Placental epithelial cell (primary cell): Measurements from ENCODE around the gene CALN1.

GRCh38 chr7:67738718-67739345, 462.1 kb downstream of the SPDYE21 start:
- CAGE, long polyA plus RNA, result no peak

- CAGE, long polyA plus RNA, result no peak
Observed at GRCh38 chr7:68014726-68014925, 737.9 kb downstream of the SPDYE21 start.

DNA sequence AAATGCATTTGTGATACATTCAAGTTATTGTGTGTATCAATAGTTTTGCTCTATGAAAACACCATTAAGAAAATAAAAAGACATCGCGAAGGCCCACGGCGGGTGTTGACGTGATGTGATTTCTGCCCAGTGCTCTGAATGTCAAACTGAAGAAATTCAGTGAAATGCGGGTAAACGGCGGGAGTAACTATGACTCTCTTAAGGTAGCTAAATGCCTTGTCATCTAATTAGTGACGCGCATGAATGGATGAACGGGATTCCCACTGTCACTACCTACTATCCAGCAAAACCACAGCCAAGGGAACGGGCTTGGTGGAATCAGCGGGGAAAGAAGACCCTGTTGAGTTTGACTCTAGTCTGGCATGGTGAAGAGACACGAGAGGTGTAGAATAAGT, 536.0 kb upstream of the AUTS2 start:
- CAGE, long polyA plus RNA, result no peak

GRCh38 chr7:69136706-69136972, 461.6 kb upstream of the AUTS2 start:
- CAGE, long polyA plus RNA, result no peak

GRCh38 chr7:69184232-69184677, 414.0 kb upstream of the AUTS2 start:
- CAGE, long polyA plus RNA, result no peak

DNA sequence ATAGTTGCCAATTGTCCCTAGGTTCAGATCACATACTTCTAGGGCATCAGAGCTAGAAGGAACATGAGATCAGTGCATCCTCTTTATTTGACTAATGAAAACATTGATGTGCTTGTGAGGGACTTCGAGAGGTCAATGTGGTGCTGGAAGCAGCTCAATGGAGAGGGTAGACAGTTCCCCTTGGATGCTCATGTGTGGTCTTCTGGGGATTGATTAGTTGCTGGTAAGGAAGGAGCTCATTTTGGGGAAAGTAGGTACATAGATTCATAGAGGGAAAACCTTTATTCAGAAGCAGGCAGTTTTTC, 103.6 kb downstream of the AUTS2 start:
- CAGE, long polyA plus RNA, result no peak

DNA sequence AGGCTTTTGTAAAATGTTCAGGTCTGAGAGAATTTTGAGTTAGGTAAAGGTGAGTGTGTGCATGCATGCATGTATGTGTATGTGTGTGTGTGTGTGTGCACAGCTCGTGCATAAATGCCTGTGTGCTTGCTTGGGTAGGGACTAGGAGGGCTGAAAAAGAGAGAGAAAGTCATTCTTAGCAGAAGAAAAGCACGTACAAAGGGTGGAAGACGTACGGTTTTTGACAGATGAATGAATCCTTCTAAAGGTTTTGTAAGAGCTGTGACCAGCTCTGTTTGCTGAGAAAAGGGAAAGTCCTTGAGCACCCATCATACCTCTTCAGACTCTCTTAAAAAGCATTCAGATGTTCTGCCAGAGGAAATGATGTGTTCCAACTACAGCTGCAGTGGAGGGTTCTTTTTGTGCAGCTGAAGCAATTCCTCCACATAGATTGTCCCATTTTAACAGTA, 364.4 kb downstream of the AUTS2 start:
- CAGE, long polyA plus RNA, result no peak

GRCh38 chr7:70152051-70152567, 553.8 kb downstream of the AUTS2 start:
- CAGE, long polyA plus RNA, result no peak

GRCh38 chr7:70157826-70158497, 559.7 kb downstream of the AUTS2 start:
- CAGE, long polyA plus RNA, result no peak

- CAGE, long polyA plus RNA, result no peak
Observed at GRCh38 chr7:70496241-70497290, 635.4 kb upstream of the GALNT17 start.

- CAGE, long polyA plus RNA, result no peak
Observed at GRCh38 chr7:70571934-70572294, 560.0 kb upstream of the GALNT17 start.

DNA sequence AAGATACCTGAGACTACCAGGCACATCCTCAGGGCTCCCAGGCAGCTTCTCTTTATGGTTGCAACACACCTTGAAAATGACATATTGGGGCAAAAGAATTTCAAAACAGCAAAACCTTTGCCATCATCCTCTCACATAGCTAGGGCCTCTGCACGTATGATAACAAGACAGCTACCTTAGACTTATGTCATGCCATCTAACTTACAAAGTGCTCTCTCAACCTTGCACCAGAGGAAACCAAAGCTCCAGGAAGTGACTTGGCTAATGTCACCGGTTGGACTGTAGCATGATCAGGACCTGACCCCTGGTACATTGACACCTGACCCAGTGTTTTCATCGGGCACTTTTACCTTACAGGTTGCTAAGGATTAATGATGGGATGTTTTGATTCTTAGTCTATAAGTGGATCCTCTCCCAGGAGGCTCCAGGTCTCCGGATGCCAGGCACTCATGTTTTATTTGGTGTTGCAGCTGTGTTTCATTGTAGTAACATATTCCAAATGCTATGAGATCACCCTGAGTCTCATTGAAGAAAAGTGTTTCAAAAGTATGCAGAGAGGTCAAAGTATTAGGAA, 529.8 kb upstream of the GALNT17 start:
- CAGE, long polyA plus RNA, result no peak

DNA sequence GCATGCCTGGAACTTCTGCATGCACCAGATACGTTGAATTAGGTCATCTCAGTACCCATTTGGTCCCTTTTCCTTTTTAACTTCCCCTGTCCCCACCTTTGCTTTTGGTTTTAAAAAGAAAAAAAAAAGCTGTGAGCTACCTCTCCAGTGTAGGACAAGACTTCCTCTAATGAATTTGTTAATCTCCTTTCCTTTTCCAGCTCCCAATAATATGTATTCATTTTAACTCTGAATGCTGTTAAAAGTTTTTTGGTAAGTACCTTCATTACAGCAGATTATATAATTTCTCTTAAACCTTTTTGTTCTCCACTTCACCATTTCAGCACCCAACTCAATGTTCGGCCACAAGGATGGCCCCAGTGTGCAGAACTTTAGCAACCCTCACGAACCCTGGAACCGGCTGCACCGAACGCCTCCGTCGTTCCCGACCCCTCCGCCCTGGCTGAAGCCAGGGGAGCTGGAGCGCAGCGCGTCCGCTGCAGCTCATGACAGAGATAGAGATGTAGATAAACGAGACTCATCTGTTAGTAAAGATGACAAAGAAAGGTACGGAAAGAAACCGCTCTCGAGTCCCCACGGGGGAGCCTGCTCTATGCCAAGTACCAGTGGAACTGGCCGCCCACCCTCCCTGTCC, 344.9 kb upstream of the GALNT17 start:
- CAGE, long polyA plus RNA, result no peak

DNA sequence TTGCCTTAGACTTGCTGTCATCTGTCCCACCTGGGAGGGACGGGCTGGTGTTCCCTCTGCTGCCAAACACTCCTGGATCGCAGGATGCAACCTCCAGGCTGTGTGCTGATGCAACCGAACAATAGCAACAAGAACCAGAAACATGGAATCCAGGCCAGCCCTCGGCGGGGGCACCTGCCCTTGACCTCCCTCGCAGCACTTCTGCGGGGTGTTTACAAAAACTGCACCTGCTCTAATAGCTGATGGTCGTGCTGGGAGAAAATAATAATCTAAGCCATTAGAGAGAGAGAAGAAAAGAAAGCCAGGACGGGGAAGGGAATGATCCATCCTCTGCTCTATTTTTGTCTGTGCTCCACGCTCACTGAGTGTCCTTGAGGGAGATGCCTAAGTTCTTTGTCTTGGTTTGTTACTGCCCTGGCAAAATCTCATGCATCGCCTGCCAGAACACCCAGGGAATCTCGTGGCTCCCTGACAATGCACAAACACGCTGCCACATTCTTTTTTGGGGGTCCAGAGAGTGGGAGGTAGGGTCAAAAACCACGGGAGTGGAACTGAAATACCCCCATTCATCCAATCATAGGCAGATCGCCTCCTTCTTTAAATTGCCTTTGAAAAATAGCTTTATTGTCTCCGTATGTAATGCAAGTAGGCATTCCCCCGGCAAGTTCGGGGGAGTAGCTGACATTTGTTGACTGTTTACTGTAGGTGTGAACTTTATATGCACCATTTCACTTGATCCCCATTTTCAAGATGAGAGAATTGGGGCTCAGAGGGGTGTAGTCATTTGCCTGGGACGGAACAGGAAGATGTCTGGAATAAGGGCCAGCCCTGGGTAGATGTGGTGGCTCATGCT, 104.8 kb downstream of the GALNT17 start:
- CAGE, long polyA plus RNA, result no peak

DNA sequence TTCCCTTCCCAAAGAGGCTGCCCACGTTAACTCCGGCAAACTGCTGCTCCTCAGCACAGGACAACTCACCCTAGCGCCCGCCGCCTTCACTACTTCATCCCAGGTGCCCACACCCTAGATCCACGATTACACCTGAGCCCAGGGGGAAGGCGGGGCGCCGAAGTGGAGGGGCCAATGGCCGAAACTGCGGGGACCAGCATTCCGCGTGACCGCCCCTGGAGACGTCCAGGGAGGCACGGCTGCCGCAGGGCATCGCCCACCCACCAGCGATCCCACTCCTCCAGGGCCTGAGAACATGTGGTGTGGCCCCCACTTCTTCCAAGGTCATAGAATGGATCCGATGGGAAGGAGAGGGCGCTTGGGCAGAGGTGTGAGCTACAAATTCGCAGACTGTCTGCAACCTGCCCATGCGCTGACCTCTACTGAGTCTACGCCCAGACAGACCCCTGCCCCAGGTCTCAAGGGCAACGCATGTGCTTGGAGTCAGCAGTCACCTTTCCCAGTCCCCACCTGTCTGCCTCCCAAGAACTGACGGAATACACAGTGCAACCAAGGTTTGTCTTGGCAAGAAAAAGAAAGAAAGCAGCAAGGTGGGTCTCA, 74.5 kb downstream of the CALN1 start:
- CAGE, long polyA plus RNA, result no peak

DNA sequence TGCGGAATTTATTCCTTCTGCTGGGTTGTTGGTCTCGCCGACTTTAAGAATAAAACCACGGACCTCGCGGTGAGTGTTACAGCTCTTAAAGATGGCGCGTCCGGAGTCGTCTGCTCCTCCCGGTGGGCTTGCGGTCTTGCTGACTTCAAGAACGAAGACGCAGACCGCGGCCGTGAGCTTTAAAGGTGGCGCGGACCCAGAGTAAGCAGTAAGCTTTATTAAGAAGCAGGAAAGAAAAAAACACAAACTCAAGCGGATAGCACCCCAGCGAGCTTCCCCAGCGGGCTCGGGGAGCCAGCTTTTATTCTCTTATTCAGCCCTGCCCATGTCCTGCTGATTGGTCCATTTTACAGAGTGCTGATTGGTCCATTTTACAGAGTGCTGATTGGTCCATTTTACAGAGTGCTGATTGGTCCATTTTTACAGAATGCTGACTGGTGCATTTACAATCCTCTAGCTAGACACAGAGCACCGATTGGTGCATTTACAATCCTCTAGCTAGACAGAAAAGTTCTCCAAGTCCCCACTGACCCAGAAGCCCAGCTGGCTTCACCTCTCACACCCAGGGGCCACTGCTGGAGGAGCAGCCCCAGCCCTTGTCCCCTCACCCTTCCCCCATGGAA, at the start of gene CALN1:
Gene CALN1, minus strand, starts transcription at position 276 of the 623 bp plus-strand sequence.
- CAGE, long polyA plus RNA, result no peak

- CAGE, long polyA plus RNA, result no peak
Observed at GRCh38 chr7:72878923-72879547, 45.9 kb upstream of the POM121 start.

- CAGE, long polyA plus RNA, result no peak
Observed at GRCh38 chr7:72944284-72945025, 19.6 kb downstream of the POM121 start.

DNA sequence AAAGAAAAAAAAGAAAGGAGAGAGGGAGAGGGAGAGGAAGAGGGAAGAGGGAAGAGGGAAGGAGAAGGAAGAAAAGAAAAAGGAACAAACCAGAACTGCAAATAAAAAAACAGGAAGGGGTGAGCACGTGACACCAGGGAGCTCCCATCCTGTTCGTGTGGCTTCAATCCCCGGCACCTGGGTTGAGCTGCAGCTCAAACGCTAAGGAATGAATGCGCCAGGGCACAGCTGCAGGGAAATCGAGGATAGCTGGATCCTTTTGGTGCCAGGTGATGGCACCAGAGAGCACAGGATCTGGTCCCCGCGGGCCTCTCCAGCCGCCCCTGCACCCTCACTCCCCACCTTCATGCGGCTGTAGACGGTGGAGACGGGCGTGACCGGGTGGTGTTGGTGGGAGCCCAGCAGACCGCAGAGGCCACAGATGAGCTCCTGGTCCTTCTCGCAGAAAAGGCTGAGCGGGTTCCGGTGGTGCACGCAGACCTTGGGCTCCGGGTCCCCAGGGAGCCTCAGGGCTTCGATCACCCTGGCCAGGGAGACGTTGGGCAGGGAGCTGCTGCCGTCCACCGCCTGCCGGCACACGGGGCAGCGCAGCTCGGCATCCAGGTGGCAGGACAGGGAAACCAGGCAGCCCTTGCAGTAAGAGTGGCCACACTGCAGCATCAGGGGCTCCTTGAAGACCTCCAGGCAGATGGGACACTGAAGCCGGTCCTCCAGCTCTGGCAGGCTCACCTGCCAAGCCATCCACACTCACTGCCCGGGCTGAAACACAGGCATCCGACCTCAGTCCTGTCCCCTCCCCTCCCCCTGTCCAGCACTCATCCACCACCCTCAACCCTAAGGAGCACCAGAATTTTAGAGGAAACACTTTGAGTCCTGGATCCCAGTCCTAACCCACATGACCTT, 3.6 kb downstream of the TRIM50 start:
- CAGE, long polyA plus RNA, result no peak

GRCh38 chr7:73498449-73498876, 23.6 kb downstream of the BAZ1B start:
- CAGE, long polyA plus RNA, result no peak